ENCODE measurements around the genes WDR27 and TBP.

DNA sequence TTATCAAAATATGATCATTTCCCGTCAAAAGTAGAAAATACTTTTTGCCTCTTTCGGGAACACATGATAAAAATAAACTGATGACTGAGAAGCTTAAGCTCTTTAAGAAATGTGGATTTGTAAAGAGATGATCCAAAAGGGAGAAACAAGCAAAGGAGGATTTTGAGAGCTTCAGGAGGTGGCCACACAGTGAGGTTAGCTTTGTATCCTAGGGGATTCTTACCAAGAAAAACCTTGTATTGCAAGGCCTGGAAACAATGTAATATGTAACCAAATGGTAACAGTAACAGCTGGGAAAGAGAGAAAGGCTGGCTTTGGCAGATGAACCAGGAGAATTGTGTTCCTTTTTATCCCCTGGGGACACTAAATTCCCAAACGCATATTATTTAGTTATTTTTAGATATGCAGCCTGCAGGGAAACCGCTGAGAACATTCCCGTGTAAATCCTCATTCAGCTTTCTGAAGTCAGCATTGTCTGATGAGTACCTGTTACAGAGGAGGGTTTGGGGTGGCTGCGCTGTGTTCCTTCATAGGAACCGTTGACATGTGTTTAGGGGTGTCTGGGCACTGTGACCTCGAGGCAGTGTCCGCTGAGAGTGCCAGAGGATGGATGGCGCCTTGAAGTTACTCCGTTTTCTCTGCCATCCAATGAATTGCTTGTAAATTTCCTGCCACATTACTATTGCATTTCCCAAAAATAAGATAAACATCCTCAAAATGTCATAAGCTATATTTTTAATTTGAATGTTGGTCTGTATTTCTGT is 101.3 kb downstream of the SMOC2 start:
- PRO-cap = no peak

DNA sequence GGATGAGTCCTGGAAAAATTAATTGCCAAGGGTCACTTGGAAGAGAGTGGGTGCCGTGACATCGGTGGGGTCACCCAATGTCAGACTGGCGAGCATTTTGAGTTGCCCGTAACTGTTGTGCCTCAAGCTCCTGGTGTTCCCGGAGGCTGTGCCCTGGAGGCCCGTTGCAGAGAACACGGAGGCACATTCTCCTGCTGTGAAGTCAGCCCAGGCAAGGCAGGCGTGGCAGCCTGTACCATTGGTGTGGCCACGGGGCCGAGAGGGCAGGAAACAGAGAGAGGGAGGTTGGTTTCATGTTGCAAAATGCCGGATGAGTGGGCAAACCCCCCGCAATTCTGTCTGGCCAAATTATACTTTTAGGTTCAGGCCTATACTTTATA is 81.2 kb downstream of the THBS2 start:
- PRO-cap = no peak

- PRO-cap = no peak
Observed at GRCh38 chr6:169339516-169339917, 85.9 kb upstream of the THBS2 start.

GRCh38 chr6:169339947-169340248 is 86.3 kb upstream of the THBS2 start:
- PRO-cap = no peak

GRCh38 chr6:169427779-169428357 is 174.2 kb upstream of the THBS2 start:
- PRO-cap = no peak

DNA sequence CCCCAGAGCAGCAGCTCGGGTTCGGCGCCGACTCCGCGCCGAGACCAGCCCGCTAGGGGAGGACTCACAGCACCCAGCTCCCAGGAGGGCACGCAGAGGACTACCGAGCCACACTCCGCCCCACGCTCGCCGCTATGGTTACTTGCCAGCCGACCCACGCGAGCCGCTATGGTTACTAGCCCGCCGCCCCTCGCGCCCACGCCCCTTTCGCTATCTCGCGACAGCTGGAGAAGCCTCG is at the start of gene WDR27:
WDR27 (minus strand) TSS at position 174 of the 238 bp plus-strand sequence.
- PRO-cap = bidirectional peak, plus-strand start outside the sequence, minus-strand start at position 136 of the sequence

GRCh38 chr6:169707225-169708373 is 5.7 kb downstream of the C6orf120 start:
- PRO-cap = no peak

GRCh38 chr6:169810129-169811271 is 59.1 kb downstream of the ERMARD start:
- PRO-cap = bidirectional peak, plus-strand start at chr6:169810561, minus-strand start at chr6:169810417; unidirectional peak, minus-strand start at chr6:169810841

DNA sequence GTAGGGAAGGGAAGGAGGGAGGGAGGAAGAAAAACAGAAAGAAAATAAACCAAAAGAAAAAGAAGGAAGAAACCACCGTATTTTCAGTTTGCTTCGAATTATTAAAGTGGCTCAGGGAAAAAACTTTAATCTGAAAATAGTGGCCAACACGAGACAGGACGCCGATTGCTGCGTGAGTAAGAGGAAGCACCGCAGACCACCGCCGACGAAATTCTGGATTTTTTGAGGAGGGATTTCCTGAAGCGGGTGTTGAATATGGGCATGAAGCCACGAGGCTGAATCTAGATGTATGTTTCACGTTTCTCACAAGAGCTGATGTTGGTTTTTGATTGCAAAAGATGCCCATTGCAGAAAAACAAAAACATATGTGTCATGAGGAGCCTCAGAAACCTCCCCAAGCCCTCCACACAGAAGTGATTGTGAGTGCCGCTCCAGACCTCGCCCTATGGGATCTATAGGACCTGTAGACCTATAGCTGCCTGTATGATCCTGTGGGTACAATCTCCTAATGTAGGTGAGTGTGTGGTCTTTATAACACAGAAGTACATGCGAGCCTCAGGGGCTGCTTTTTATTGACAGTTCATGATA is 244.1 kb downstream of the DLL1 start:
- PRO-cap = no peak

DNA sequence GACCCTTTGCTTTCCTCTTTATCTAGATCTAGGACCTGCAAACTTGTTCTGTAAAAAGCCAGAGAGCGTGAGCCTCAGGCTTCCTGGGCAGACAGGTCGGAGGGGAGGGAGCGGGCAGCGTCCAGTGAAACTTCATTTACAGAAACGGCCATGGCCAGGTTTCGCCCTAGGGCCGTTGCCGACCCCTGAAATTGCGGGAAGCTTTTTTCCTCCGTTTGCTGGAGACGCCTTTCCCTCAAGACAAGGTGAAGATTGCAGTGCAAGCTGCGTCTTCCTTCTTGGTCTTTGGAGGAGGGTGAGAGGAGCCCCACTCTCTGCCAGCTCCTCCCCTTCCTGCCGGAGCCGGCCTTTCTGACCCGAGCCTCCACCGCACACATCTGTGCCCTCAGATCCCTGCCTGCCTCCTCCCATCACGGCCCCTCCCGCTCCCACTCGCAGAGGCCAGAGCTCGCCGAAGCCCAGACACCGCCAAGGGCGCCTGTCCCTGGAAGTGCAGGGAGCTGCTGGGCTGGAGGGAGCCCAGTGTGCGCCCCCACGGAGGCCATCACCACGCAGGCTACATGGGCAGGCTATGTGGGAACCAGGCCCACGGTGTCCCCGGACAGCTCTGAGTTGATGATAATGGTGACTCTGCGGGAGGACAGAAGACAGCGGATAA is 155.2 kb downstream of the DLL1 start:
- PRO-cap = no peak

GRCh38 chr6:170265976-170266461 is 24.9 kb downstream of the DLL1 start:
- PRO-cap = no peak

DNA sequence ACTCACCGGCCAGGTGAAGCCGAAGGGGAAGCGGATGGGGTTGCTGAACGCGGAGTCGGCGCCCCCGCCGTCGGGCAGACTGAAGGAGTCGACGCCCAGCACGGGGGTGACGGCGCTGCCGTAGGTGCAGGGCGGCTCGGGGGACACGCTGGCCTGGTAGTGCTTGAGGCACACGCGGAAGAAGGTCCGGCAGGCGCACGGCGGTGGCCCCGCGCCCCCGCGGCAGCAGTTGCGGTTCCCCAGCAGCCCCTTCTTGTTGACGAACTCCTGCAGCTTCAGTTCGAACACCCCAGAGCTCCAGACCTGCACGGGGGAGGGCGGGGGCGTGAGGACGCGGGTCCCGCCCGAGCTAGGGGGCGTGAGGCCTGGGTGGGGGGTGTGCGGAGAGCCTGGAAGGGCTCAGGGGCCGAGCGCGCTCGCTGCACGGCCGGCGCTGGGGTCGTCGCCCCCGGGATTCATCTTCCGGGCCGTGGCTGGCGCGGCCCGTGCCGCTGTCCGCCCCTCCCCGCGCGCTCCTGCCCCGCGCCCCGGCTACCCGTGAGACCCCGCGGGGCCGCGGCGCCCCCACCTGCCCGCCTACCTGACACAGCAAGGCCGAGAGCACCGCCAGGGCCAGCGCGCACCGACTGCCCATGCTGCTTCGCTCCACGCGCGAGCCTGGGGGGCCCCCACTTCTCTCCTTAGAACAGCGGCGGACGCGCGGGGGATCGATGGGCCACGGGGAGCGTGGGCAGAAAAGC is 1.2 kb downstream of the DLL1 start:
- PRO-cap = no peak

GRCh38 chr6:170355656-170356088 is 49.1 kb downstream of the FAM120B start:
- PRO-cap = no peak

GRCh38 chr6:170403368-170403835 is 96.8 kb downstream of the FAM120B start:
- PRO-cap = bidirectional peak, plus-strand start at chr6:170403751, minus-strand start at chr6:170403641

DNA sequence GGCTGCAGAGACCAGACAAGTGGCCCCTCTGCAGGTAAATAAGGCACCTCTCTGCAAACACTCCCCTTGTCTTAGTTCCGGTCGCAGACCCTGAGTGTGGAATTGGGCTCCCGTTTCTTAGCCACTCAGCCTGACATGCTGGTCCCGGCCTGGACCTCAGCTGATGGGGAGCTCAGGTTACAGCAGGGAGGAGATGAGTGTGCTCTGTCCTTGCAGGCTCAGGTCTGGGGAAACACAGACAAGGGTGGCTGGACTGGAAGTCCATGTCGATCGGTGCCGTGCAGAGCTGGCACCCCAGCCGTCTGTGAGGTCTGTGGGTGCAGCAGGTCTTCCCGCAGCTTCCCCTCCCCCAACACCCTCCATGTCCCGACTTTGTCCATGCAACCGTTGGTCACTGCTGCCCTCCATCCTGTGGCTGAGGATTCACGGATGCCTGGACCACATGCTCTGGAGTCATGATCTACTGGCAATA is 119.0 kb downstream of the PSMB1 start:
- PRO-cap = no peak

- PRO-cap = no peak
Observed at GRCh38 chr6:170454859-170455185, 98.3 kb downstream of the PSMB1 start.

DNA sequence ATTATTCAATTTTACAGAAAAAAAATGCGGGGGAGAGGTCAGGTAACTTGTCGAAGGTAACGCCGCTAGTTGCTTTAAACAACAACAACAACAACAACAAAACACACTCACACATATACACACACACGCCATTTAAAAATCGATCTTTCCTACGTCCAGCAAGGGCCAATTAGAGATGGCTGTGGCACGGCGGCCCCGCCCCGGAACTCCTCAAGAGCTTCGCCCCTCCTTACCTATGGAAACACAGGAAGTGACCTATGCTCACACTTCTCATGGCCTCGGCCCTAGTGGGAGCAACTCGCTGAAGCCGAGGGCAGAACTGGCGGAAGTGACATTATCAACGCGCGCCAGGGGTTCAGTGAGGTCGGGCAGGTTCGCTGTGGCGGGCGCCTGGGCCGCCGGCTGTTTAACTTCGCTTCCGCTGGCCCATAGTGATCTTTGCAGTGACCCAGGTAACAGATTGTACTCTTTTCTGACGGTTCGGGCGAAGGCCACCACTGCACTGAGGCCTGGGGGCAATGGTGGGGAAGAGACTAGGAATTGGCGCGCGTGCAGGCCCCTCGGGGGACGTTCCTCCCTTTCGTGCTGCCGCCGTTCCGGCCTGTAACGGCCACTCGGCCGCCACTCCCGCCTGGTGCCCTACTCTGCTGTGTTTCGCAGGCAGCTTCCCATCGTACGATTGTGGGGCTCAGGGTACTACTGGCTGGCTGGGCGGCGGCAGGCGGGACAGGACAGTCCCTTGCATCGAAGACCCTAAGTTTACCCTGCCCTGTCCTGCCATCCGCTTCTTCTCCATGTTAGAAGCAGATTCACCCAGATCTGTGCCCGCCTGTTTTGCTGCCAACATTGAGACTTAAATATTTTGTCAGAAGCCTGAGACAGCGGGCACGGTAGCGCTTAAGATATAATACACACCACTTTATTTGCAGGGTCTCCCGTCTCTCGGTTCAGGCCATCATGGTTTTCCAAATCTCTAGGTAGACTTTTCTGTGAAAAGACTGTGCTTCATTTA is at the start of gene TBP:
TBP (plus strand) TSS at position 358 of the 1,012 bp plus-strand sequence.
- PRO-cap = bidirectional peak, plus-strand start at position 371 of the sequence, minus-strand start at position 134 of the sequence